ENCODE measurements around the gene KIAA0930.

DNA sequence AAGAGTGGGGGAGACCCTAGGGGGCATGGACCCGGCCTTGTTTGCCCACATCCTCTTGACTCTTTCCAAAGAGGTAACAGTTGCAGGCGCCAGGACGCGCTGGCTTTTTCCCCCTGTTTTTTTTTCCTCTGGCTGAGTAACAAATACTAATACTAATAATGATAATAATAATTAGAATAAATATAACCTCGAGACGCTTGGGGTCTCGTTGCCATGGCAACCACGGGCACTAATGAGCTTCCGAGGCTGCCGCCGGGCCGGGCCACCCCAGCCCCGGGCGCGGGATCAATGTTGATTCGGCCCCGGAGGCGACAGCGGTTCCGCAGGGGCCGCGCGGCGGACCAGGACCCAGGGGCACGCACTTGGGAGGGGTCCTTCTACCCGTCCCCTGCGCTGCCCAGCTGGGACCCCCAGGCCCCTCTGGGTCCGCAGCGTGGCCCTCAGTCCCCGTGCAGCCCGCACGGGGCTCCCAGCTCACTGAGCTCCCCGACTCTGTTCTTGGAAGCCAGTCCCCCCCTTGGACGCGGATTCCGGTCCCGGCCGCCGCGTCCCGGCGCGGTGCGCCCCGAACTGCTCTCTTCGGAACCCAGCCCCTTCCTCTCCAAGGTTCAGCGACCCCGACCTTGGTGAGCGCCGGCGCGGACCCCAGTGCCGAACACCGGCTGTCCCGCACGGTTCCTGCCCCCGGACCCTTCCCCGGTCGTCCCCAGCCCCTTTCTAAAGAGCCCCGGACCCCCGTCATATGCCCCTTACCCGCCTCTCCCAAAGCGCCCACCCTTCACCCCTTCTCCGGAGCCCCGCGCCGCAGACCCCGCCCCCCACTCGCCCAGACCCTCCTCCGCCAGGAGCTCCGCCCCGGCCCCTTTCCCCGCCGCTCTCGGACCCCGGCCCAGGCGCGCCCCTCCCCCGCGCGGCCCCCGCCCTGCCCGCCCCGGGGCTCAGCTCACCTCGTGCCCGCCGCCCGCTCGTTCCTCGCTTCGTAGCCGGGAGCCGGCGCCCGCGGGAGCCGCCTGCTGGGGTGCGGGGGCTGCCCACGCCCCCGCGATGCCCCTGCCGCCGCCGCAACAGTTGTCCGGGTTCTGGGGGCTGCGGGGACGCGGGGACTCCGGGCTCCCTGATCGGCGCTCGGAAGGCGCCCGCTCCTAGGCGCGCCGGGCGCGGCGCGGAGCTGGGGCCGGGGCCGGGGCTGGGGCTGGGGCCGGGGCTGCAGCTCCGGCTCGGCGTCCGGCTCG lies 18.2 kb upstream of the SHISAL1 start:
- RRBS = 4% methylated on average over 55 of the region's 129 CpGs

GRCh38 chr22:44455577-44456111 lies 42.4 kb downstream of the RTL6 start:
- RRBS = no CpG with 5 or more reads among the region's 12 CpGs

GRCh38 chr22:44603640-44604398 lies 98.2 kb upstream of the PRR5 start:
- RRBS = no CpG with 5 or more reads among the region's 23 CpGs

DNA sequence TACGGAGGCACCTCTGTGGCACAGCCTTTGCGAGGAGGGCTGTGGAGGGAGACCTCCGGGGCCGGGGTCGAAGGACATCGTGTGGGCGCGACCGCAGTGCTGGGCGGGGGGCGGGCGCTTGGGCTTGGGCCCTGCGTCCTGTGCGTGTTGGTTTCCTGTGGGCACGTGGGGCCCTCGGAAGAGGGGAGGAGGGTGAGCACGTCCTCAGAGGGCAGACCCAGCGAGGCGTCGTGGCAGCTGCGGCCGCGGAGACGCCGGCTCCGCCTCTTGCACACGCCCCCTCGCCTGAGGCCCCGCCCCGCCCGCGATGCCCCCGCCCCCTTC lies 222 bp upstream of the PRR5 start:
- RRBS = 0% methylated on average over 4 of the region's 33 CpGs

GRCh38 chr22:44795836-44796650 lies 43.7 kb downstream of the ARHGAP8 start:
- RRBS = 37% methylated on average over 2 of the region's 16 CpGs

DNA sequence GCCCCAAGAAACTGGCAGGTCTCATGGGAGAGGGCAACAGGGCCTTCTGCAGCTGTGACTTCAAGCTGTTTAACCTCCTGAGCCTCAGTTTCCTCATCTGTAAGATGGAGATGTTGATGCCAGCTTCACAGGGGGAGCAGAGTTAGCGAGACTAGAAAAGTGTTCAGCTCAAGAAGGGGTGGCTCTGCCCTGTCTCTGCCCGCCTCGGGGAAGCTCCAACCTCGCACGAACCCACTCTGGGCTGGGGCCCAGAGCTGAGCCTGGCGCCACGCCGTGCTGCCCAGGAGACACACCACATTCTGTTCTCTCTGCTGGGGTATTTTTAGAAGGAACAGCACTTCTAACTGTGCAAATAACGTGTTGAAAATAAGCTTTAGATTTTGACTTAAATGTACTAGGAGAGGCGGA lies 74.1 kb downstream of the PHF21B start:
- RRBS = no CpG with 5 or more reads among the region's 10 CpGs

GRCh38 chr22:45006273-45006861 lies 3.4 kb downstream of the PHF21B start:
- RRBS = 18% methylated on average over 9 of the region's 14 CpGs

DNA sequence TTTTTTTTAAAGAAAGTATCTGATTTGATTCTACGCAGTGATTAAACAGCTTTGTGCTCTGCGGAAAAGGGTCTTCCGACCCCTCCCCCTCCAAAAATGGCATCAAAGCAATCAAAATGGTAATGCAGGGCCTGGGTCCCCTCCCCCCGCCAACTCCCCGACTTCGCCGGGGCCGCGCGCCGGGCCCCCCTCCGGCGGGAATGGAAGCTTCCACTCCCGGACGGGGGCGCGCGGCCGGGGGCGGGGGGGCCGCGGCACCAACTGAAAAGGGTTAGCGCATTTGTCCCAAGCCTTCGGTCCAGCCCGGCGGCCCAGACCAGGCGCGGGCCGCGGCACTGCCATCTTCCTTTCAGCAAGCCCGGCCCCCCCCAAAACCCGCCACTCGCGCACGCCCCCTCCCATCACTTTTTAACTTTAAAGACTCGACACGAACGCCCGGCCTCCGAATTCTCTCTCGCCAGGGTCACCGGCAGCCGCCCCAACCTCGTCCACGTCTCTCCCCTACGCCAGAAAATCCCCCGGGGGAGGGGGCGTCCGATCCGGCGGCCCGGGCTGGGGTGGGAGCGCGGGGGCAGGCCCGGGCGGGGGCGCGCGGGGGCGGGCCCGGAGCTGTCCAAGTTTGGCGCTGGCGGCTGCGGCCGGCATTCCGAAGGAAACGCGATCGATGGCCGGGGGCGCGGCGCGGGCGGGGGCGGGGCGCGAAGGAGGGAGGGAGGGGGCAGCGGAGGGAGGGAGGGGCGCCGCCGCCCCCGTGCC lies 2.8 kb downstream of the PHF21B start:
- RRBS = 17% methylated on average over 21 of the region's 83 CpGs

- RRBS = no CpG with 5 or more reads among the region's 4 CpGs
Observed at GRCh38 chr22:45159672-45160161, 4.0 kb upstream of the NUP50 start.

DNA sequence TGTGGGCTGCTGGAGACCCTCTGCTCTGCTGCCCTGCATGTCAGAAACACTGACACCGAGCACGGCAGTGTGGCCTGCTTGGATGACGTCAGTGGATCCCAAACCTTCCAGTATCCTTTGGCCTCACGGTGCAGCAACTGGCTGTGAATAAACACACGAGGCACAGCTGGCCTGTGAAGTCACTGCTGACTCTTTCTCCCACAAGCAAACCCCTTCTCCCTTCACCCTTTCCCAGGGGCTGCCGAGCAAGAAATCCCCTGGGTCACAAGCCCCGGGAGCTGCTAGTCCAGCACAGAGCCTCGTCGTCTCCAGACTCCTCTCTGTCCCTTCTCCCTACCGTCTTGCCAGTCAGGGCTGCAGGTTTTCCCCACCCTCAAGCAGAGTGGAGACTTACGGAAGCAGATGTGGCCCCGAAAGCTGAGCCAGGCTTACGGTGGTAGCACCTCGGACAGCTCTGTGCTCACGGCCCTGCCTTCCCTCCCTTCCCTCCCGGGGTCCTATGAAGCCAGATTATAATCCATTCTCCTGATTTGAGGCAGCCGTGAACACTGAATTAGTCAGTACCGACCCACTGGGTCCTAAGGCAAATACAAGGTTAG lies 24.2 kb downstream of the KIAA0930 start:
- RRBS = no CpG with 5 or more reads among the region's 18 CpGs

DNA sequence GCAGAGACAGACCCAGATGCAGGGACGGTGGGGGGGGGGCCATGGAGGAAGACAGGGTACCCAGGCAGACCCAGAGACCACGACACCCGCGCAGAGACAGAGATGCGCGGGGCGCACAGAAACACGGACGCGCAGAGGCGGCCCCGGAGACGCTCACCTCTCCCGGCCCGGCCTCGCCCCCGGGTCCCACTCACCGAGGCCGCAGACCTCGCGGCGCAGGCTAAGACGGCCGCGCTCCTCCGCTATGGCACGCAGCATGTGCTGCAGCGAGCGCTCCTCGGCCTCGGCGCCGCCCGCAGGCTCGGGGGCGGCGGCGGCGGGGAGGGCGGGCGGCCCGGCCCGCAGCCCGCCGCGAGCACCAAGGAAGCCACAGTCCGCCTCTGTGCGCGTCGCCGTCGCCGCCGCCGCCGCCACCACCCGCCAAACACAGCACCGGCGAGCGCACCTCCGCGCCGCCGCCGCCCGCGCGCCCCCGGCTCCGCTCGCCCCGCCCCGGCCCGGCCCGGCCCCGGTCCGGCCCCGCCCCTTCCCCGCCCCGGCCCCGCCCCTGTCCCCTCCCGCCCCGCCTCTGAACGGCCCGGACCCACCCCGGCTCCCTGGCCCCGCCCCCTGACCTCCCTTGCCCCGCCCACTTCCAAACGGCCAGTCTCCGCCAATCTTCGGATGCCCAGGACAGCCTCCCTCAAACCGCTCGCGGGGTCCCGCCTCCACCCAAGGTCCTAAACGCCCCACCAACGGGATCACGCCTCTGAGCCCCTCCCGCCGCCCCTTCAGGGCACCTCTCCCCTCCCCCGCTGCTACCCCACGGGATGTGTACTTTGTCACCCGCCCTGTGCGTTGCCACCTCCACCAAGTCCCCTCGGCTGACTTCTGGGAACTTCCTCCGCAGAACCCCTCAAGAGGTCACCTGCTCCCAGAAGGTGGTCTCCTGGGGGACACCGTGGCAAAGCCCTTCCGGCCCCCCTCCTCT lies at the start of gene KIAA0930:
KIAA0930 (minus strand) TSS at position 449 of the 970 bp plus-strand sequence.
- RRBS = 1% methylated on average over 18 of the region's 108 CpGs

DNA sequence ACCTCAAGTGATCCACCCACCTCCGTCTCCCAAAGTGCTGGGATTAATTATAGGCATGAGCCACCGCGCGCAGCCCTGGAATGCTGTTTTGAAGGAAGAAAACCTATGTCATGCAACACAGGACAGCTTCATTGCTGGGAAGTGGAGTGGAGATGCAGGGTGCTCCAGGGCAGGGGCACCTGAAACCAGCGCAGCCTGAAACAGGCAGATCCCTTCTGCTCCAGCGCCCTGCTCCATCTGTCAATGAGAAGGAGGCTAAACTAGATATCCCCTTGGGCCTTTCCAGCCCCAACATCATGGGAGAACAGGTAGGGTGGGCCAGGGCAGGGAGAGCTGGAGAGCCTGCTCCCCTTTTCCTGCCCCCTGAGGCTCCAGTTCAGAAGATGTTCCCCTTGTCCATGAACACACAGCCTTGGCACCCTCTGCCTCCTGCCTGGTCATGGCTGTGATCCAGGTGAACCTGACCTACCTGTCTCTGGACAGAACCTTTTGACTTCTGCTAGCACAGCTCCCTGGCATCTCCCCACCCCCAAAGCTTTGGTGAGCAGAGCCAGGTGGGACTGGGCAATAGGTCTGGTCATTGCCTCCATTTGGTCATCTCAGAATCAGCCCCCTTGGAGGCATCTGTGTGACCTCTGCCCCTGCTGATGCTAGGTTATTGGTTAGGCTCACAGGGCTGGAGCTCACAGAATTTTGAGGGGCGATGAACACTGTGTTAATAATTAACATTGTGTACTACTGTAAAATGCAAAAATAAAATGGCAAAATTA lies 8.0 kb upstream of the KIAA0930 start:
- RRBS = no CpG with 5 or more reads among the region's 7 CpGs

DNA sequence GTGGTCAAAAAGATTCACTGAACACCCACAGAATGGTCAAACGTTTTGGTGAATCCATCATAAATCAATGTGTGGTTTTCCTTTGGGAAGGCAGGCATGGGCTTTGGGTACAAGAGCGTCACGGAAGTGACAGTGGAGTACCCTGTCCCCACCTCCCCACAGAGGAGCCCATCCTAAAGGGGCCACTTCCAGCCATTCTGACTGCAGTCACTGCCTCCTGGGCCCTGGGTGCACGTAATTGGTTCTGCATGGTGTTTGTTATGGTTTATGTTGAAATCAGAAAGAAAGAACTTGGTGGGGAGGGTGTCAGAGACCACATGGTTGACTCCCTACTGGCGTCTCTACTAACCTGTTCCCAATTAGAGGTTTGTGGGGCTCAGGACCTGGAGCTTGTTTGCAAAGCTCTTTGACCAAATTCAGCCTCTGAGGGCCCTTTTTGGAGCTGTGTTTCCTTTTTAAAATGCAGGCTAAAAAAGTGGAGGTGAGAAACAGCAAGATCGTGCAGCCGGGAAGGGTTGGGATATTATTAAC lies 40.8 kb downstream of the RIBC2 start:
- RRBS = no CpG with 5 or more reads among the region's 7 CpGs

DNA sequence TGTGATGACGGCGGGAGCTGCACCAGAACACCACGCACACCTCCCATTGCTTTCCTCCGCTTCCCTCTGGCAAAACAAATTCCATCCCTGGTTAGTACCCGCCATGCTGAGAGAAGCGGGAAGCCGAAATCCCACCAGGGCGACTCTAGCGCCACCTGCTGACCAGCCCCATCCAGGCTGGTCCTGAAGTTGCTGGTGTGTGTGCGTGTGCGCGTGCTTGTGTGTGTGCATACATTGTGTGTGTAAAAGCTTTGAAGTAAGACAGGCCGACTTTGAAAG lies 51.0 kb downstream of the FBLN1 start:
- RRBS = no CpG with 5 or more reads among the region's 13 CpGs

DNA sequence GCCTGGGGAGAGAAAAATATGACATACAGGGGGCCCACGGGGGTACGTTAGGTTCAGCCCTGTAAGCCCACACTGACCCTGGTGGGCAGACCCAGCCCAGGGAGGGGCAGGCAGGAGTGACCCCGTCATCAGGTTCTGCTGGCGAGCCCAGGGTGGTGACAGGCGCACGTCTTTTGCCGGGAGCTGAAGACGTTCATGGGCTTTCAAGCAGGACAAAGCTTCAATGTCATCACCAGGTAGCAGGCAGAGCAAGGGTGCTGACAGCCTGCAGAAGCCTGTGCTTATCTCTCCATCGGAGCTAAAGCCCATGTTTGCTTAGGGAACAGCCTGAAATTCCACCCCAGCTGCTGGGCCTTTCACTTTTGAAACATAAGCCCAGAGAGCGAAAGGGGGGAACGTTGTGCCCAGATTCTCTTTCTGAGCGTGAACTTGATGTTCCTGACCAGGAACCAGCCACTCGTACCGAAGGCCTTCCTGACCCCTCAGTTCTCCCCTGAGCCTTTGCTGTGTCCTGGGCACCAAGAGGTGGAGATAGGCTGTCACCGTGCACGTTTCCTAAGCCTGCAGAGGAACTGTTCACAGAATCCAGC lies 74.0 kb upstream of the ATXN10 start:
- RRBS = no CpG with 5 or more reads among the region's 16 CpGs

DNA sequence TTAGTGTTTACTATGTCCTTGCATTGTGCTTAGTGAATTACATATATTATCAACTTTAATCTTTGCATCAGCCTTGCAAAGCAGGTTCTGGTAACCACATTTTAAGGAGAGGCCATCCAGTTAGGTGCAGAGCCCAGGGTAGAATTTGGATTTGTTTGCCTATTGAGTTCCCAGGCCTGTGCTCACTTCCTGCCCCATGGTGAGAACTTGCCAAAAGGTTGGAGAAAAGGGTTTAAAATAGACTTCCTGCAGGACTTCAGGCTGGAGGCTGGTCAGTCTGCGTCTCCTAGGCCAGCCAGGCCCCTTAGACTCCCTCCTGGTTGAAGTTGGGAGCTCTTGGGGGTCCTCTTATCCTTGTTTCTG lies 72.1 kb downstream of the ATXN10 start:
- RRBS = no CpG with 5 or more reads among the region's 1 CpG

DNA sequence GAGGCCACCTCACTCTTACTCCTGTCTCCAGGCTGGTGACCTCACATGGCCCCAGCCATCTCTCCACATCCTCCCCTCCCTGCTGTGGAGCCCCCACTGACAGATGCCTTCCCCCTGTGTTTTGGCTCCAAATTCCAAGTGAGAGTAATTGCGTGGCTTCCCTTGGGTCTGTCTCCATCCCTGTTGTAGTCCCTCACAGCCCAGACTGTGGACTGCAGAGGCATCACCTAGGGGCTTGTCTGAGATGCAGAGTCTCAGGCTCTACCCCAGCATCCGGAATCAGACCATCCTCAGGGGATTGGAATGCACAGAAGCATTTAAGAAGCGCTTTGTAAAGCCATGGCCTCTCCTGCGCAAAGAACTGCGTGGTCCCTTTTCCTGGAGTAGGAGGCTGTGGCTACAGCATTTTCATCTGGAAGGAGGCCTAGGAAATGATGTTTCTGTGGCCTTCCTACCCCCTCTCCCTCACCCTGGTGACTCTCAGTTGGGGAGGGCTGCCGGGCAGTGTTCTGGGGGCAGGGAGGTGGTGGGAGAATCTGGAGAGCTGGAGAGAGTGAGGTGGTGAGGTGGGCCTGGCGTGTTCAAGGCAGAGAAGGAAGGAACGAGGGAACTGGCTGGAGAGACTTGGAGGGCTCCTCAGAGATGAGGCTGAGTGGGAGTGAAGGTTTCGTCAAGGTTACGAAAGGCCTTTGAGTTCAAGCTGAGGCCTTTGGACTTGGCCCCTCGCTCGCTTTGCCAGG lies 91.2 kb downstream of the ATXN10 start:
- RRBS = no CpG with 5 or more reads among the region's 12 CpGs

- RRBS = no CpG with 5 or more reads among the region's 14 CpGs
Observed at GRCh38 chr22:45912031-45912533, 64.9 kb downstream of the WNT7B start.

DNA sequence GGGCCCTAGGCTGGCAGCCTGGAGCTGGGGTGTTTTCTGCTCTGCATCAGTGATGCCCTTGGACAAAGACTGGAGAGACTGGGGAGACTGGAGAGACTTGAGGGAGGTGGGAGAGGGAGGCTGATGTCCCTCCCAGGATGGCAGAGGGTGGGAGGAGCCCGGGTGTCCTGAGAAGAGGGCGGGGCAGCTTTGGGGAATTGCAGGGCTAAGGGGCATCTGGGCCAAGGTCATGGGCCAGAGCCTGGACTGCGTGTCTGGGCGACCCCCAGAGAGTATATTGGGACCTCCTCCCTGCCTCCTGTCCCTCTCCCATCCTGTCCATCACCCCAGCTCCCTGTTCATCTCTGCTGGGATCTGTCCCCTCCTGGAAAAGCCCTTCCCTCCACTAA lies 51.7 kb downstream of the WNT7B start:
- RRBS = no CpG with 5 or more reads among the region's 4 CpGs

GRCh38 chr22:45996049-45996463 lies 19.1 kb upstream of the WNT7B start:
- RRBS = no CpG with 5 or more reads among the region's 11 CpGs